ENCODE measurements around the genes USP19, GNAI2 and HYAL2.

- PRO-cap = no peak
These were observed 1.4 kb downstream of the QRICH1 start for GRCh38 chr3:49092639-49092782.

- PRO-cap = bidirectional peak, plus-strand start at chr3:49120945, minus-strand start at chr3:49120792
These were observed at the start of gene USP19 for GRCh38 chr3:49120470-49121355. TSS of gene USP19 (minus strand) at chr3:49120823.

DNA sequence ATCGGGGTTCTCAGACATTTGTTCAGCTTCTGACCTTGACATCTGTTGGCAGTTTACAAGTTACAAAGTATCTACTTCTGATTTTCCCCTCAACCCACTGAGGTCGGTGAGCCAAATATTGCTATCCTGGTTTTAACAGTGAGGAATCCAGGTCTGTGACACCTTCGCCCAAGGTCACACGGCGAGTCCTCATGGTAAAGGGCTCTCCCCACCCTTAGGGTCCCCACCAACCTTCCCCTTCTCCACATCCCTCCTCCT is 494 bp downstream of the USP4 start:
- PRO-cap = no peak

GRCh38 chr3:49349232-49349957 is 8.8 kb downstream of the GPX1 start:
- PRO-cap = no peak

DNA sequence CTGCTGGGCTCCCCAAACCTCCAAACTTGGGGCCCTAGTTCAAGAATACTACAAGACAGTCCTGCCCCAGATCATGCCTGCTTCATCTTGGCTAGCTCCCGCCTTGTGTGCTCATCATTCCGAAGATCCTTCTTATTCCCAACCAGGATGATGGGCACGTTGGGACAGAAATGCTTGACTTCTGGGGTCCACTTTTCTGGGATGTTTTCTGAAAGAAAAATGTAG is 4.2 kb upstream of the GPX1 start:
- PRO-cap = no peak

DNA sequence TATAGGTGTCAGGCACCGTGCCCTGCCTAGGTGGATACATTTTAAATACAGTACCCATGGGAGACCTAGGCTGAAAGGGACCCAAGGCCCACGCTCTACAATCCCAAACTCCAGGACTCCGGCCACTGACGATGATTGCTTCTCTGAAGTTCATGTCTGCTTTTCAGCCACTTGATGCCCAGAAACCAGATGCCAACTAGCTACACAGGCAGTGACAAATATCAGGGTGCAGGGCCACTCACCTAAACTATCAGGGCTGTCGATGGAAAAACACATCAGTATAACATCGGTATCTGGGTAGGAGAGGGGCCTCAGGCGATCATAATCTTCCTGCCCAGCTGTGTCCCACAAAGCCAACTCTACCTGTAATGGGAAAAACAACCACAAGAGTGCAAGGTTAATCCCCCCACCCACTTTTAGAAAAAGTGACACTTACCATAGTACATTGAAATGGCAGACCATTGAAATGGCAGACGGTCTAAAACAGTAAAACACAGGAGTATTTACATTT is 10.1 kb upstream of the GPX1 start:
- PRO-cap = no peak

- PRO-cap = no peak
These were observed 19.6 kb upstream of the GPX1 start for GRCh38 chr3:49377758-49378239.

DNA sequence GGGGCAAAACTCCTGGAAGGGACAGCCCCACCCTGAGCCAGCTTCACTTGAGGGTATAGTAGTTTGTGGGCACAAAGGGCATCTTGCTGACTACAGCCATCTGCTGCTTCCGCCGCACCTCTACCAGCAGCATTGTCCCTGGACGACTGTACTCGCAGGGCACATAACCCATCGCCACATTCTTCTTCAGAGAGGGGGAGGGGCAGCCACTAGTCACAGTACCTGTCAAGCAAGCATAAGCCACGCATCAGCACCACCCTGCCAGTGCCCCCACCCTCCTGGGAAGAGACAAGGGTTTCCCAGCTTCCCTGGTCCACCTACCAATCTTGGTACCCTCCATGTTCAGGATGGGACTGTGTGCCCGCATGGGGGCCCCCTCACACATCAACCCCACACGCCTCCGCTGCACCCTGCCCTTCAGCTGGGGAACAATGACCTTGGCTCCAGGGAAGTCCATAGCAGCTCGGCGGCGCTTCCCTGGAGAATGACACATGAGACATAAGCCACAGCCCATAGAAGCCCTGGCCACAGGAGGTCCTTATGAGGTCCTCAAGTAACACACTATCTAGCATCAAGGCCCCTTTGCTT is 4.7 kb downstream of the AMT start:
- PRO-cap = no peak

GRCh38 chr3:49688516-49689049 is 691 bp downstream of the MST1 start:
- PRO-cap = no peak

GRCh38 chr3:49802623-49802777 is 561 bp upstream of the INKA1 start:
- PRO-cap = no peak

- PRO-cap = no peak
These were observed 3.6 kb downstream of the INKA1 start for GRCh38 chr3:49806677-49807119.

- PRO-cap = no peak
These were observed 562 bp downstream of the CAMKV start for GRCh38 chr3:49869157-49869530.

GRCh38 chr3:50061721-50062258 is 26.9 kb upstream of the RBM5 start:
- PRO-cap = no peak

DNA sequence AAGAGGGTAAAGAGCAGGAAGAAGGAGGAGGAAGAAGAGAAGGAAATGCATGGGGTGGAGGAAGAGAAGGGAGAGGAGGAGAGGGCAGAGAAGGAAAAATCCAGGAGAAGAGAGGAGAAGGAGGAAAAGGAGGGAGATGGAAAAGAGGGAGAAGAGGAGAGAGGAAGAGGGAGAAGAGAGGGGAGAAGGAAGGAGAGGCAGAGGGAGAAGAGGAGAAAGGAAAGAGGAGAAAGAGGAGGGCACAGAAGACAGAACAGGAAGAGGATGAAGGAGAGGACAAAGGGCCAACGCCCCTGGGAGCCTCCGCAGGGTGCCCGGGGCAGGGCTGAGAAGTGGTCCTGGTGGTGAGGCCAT is 1.3 kb upstream of the SEMA3F start:
- PRO-cap = no peak

DNA sequence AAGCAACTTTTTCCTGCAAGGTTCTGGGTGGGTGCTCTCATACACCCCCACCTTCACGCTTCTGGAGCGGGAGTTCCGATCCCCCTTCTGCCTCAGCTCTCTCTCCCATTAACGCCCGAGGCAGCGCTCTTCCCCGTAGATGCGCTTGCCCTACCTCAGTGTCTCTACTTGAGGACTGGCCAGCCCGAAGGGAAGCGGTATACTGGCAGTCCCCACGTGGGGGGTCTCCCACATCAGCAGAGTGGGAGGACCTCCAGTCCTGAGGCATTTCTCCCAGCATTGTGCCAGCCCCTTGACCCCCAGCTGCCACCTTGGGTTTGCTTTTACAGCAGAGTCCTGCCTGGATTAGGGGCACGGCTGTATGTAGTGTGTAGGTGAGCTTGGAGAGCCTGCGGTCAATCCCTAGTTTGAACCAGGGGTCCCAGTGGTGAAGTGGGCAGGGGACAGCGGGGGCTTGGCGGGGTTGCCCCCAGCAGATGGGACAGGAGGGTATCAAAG is 742 bp downstream of the SEMA3F start:
- PRO-cap = no peak

DNA sequence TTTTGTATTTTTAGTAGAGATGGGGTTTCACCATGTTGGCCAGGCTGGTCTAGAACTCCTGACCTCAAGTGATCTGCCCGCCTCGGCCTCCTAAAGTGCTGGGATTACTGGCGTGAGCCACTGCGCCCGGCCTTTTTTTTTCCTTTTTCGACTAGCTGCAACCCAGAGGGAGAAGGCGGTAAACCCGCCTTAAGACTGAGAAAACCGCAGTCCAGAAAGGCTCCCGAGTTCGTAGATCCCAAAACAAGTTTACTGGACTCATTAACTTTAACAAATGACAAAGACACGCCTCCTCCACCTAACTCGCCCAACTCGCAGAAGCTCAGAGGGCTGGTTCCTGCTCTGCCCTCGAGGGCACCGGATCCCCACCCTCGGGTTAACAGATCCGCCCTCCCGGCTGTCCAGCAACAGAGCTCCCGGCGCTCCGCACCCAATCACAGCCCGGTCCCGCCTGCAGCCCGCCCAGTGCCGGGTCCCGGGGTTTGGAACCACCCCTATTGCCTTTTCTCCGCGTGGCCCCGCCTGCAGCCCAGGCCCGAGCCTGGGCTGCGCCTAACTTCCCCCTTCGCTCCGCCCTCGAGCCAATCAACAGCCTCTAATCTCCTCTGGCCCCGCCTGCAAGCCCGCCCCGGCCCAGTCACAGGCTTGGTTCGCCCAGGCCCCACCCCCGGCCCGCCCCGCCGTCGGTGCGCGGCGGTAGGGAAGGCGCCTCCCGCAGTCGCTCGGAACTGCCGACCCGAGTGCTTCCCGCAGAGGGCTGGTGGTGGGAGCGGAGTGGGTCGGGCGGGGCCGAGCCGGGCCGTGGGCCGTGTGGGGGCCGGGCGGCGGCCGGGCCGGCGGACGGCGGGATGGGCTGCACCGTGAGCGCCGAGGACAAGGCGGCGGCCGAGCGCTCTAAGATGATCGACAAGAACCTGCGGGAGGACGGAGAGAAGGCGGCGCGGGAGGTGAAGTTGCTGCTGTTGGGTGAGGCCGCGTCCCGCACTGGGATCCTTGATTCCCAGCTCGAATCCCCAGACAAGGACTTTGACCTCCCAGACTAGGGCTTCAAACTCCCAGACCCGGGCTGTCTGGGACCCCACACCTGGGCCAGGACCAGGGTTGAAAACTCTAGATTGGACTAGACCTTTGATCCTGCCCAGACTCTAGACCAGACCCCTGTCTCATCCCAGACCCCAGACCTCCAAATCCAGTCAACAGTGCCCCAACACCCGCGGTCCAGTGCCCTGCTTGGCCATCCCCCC is at the start of gene GNAI2:
TSS of gene GNAI2 (plus strand) at position 717 of the 1,244 bp plus-strand sequence.
- PRO-cap = bidirectional peak, plus-strand start at position 725 of the sequence, minus-strand start at position 314 of the sequence

DNA sequence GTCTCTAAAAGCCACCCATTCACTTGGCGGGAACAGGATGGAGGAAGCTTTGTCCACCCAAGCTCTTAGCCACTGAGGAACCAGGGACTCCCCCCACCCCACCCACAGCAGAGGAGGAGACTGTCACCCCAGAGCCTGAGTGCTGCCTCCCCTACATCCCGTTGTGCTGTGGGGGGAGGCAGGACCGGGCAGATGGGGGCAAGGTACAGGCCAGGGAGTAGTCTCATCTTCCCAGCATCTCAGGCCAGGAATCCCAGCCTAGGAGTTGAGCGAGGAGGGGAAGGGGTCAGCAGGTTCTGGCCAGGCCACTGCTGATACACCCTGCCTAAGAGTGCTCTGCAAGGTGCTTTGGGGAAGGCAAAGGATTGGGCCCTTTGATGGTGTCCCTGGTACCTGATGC is 6.1 kb downstream of the GNAI2 start:
- PRO-cap = no peak

GRCh38 chr3:50242506-50243618 is 6.9 kb downstream of the GNAI2 start:
- PRO-cap = unidirectional peak, plus-strand start at chr3:50243460; unidirectional peak, plus-strand start at chr3:50243536

DNA sequence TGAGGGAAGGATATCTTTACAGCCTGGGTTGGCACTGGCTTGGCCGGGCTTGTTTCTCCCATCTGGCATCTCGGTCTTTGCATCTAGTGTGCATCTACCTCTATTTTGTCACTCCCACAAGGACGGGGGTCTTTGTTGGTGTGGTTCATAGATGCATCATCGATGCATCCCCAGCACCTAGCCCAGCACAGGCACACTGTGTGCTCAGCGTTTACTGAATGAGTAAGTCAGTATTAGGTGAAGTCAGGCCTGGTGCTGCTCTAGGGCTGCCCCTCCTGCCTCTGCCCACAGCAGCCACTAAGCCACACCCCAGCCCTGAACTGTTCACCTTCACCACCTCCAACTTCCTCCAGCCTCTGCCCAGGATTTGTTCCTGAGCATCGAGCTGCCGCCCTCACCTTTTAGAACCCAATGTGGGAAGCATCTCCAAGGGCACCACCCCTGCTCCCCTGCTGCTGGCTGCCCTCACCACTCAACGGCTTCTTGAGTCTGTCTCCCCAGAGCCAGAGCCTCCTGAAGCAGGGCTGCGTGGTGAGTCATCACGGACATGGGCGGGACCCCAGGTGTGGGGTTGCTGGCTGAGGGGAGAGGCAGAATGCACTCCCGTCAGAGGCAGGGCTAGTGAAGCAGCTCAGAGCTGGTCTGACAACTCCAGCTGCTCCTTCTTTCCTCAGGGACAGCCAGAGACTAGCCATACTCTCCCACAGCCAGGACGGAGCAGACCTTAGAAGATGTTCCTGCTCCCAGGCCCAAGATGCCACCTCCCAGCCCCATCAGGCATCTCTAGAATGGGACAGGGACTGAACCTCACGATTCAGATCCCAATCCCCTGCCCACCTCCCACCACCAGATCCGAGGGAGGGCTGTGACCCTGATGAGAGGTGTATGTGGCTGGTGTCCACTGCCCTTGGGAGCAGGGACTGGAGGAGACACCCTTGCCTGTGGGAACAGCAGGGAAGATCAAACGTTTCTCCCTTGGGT is 5.8 kb downstream of the HYAL2 start:
- PRO-cap = bidirectional peak, plus-strand start at position 600 of the sequence, minus-strand start at position 491 of the sequence

GRCh38 chr3:50322317-50323448 is at the start of gene HYAL2:
TSS of gene HYAL2 (minus strand) at chr3:50322745.
- PRO-cap = unidirectional peak, minus-strand start at chr3:50322768